Heart (tissue), 3 donors: ENCODE measurements around a stretch of chr5.

DNA sequence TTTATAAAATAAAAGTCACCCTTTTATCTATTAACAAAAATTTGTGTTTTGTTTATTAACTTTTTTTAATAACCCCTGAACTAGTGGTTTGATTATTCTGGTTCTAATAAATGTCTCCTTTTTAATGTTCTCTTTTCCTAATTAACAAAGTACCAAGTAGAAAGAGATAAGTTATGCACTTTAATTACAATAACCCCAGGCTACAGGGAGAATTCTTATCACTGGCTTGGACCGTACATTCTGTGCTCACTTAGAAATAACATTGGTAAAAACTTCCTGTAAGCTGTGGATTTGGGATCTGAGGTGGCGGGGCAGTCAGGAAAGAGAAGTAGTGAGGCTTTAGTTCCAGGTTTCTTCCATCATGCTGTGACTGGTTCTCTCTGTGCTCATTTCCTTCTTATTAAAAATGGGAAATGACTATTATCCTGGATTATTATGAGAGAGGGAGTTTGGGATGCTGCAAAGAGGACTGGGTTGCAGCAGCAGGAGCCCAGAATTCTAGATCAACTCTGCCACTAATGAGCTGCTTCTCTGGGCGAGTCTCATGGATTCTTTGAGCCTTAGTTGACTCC, 142.0 kb downstream of the EGFLAM start:
- RAMPAGE, long total RNA, 2 experiments: no peak in any of the 2 experiments

DNA sequence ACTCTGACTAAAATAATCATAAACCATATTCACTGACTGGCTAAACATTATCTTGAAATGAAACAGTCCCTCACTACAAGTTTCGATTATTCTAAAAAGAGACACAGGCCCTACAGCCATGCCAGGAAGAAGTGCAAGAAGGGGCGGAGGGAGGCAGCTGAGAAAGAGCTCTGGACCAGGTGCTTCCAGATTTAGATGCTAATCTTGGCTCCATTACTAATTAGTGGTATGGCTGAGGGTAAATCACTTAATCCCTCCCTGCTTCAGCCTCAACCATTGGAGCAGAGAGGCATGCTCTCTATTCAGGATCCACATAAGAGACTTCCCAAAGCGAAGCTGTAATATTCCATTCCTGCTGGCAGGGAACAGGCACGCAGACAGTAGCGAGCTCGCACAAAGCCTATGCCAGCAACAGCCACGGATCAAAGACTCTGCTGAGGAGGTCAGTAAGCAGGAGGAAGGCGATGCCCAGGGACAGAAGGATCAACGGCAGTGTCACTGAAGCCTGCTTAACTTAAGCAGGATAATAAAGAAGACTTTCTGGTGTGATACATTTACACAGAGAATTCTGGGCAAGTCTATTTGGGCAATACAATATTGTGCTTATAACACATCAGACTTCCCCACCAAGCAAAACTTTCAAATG, 24.2 kb downstream of the LIFR start:
- RAMPAGE, long total RNA, 2 experiments: no peak in any of the 2 experiments

- RAMPAGE, long total RNA, 2 experiments: no peak in any of the 2 experiments
Observed at GRCh38 chr5:38832441-38833105, 13.2 kb upstream of the OSMR start.

GRCh38 chr5:38891249-38892043, 45.6 kb downstream of the OSMR start:
- RAMPAGE, long total RNA, 2 experiments: no peak in any of the 2 experiments

DNA sequence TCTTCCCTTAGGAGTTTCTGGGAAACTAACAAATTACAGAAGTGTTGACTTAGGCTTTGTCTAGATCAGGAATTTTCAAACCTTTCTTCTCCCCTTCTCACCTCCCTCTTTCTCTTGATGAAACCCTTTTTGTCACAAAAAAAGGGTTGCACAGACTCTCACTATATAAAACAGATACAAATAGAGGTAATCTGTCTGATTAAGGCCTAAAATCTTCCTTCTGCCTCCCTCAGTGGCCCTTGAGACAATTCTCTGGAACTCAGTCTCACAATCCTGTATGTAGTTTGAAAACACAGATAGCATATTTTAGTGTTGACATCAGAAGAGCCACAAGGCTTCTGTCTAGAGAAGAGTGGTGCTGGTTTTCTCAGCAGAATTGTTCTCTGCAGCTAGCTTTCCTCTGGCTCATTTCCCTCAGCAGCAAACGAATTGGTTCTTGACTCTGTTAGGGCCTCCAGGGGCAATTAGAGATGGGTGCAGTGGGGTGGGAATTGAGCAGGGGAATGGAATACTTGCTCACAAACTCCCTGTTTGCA, 79.7 kb downstream of the OSMR start:
- RAMPAGE, long total RNA, 2 experiments: no peak in any of the 2 experiments

DNA sequence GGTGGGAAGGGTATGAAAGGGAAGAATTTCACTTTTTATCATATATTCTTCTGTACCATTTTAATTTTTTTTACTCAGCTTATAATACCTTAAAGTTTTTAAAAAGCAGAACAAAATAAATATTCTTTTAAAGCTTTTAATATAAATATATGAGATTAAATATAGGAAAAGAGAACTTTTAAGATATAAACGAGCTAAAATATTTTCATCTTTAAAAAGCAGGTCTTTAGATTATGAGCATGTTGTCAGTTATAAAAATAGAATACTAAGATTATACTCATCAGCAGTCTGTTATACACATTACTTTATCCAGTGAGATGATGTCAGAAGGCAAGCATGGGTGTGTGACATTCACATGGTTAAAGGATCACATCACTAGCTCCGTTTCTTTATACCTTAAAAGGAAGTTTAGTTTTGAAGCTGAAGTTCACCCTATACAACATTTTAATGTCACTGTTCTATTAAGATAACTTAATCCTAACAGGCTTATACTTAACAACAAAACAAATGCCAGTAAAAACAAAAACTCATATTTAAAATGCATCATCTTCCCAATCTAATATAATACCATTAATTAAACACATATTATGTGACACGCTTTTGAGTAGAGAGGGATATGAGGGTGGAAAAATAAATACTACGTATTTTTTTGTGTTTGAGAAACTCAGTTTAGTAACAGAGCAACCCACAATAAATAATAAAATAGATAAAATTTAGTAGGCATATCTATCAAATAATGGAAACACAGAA, 59.6 kb downstream of the RICTOR start:
- RAMPAGE, long total RNA, 2 experiments: no peak in any of the 2 experiments

- RAMPAGE, long total RNA, 2 experiments: no peak in any of the 2 experiments
Observed at GRCh38 chr5:39067390-39067876, 6.8 kb downstream of the RICTOR start.

DNA sequence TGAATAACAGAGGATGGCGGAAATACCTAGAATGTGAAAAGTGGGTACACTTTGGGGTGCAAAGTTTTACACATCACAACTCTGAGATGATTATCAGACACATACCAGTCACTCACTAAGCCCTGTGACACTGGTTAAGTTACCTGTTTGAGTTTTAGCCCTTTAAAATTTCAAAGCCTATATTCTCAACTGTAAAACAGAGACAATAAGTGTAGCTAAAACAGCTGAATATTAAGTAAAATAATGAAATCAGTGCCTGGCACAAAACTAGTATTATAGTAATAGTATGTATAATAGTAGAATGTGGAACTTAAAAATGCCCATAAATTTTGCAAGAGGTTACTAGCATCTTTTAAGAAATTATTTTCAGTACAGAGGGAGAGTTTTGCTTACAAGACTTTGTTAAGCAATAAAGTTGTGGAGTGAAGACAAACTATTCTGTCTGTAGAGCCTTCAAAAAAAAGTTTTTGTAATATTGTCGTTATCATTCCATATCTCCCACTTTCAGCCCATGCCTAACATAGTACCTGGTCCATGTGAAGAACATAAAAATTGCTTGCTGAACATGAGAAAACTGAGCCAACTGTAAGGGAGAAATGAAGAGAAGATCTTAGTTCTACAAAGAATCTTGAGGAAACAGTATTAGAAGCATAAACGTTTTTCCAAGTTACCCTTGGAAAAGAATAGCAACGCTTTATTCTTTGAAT, 5.2 kb downstream of the RICTOR start:
- RAMPAGE, long total RNA, 2 experiments: no peak in any of the 2 experiments

DNA sequence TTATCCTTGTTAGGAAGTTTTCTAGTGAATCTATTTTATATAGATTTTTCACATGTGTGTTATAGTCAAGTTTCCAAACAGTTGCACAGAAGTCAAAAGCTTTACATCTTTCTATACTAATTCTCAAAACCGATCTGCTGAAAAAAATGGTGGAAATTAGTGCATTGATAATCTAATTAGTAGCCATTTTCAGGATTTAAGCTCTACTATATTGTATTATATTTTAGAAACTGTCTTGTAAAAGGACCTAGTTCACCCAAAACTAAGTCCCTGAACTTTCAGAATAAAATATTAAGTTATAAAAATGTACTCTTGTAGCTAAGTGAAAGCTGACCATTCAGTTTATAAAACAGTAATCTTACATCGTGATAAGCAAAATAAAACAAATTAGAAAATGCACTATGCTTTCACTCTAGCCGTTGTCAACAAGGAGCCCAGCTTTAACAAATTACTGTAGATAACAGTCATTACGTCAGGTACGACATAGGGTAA, 1.5 kb downstream of the RICTOR start:
- RAMPAGE, long total RNA, 2 experiments: no peak in any of the 2 experiments

DNA sequence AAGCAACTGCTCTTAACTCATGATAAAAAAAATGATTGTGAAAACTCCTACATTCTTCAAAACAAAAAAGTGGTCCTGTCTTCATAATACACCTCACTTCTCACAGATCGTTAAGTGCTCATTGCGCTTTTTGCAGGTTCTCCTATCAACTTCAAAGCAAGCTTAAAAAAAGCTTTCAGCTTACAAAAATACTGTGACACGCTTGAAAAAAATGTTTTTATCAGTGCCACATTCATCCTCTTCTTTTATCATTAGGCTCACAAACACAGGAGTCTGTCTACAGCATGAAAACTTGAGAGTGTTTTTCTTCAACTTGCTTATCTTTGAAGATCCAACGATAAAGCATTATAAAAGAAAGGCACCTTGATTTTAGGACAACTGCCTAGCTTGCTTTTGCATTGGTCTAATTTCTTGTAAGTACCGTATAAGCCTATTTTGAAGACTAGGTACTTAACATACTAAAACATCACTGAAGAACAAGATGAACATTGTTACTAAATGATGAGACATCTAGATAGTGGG, 32.3 kb downstream of the FYB1 start:
- RAMPAGE, long total RNA, 2 experiments: no peak in any of the 2 experiments

DNA sequence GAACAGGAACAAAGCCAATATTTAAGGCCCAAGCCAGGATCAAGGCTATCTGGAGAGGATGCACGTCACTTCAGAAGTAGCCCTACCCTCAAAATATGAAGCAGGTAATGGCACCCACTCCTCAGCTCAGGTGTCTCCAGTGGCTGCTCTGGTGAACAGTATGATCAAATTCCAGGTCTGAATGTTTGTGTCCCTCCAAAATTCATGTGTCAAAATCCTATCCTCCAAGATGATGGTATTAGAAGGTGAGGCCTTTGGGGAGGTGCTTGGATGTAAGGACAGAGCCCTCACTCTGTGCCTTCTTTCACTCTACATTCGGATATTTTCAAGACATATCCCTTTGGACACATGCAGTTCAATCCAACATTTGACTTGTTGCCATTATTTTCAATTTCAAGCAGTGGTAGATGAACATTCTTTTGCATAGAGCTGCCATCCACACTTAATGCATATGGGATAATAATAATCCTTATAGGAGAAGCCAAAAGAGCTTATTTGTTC, 44.5 kb upstream of the FYB1 start:
- RAMPAGE, long total RNA, 2 experiments: no peak in any of the 2 experiments

DNA sequence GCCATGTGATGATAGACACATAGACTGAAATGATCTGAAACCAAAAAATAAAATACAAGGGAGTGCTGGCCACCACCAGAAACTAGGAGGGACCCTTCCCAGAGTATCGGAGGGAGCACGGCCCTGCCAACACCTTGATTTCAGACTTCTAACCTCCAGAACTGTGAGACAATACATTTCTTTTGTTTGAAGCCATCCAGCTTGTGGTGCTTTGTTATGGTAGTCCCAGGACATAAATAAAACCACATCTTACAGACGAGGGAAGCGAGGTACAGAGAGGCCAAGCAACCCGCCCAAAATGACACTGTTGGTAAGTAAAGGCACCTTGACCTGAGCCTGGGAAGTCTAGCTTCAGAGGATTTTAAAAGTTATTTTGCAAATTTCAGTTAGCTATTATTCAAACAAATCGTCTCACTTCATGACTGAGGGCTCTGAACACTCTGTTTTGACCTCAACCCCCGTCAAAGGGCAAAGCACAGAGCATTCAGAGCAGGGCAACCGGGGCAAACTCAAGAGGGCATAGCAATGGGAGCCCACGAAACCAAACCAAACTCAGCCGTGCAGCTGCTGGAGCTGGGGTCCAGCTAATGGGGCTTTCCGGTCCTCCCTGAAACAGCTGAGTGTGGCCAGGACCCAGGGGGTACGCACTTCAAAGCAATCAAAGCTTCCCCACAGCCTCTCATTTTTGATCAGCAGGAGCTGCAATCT, 1.8 kb downstream of the C9 start:
- RAMPAGE, long total RNA, 2 experiments: no peak in any of the 2 experiments

DNA sequence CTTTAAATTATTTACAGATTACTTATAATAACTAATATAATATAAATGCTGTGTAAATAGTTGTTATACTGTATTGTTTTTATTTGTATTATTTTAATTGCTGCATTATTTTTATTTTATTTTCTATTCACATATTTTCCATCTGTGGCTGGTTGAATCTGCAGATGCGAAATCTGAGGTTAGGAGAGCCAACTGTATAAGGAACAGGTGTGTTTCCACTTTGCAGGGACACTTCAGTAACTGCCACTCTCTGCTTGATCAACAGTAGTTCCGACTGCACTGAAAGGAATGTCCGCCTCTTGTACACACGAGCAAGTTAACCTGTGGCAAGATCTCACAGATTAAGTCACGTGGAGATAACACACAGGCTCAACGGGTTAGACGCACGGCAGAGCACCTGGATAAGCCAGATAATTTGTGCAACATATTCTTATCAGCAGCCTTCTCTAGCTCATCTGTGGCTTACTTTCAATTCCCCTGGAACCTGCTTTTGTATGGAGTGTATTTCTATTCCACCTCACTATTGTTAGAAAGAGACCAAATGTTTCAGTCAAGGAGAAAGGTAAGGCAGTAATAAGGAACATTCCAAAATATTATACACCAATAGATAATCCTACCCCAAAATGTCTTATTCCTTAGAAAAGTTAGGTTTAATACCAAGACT, 6.3 kb upstream of the C9 start:
- RAMPAGE, long total RNA, 2 experiments: no peak in any of the 2 experiments

- RAMPAGE, long total RNA, 2 experiments: no peak in any of the 2 experiments
Observed at GRCh38 chr5:39447986-39448474, 23.2 kb upstream of the DAB2 start.

DNA sequence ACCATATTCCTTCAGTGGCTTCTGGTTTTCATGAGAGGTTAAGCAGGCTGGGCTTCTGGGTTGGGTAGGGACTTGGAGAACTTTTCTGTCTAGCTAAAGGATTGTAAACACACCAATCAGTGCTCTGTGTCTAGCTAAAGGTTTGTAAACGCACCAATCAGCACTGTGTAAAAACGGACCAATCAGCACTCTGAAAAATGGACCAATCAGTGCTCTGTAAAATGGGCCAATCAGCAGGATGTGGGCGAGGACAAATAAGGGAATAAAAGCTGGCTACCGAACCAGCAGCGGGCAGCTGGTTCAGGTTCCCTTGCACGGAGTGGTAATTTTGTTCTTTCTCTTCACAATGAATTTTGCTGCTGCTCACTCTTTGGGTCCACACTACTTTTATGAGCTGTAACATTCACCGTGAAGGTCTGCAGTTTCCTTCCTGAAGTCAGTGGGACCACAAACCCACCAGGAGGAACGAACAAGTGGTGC, 620.3 kb upstream of the PTGER4 start:
- RAMPAGE, long total RNA, 2 experiments: no peak in any of the 2 experiments

GRCh38 chr5:40388188-40388689, 291.5 kb upstream of the PTGER4 start:
- RAMPAGE, long total RNA, 2 experiments: no peak in any of the 2 experiments

DNA sequence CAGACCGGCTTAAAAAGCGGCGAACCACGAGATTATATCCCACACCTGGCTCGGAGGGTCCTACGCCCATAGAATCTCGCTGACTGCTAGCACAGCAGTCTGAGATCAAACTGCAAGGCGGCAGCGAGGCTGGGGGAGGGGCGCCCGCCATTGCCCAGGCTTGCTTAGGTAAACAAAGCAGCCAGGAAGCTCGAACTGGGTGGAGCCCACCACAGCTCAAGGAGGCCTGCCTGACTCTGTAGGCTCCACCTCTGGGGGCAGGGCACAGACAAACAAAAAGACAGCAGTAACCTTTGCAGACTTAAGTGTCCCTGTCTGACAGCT, 138.1 kb upstream of the PTGER4 start:
- RAMPAGE, long total RNA, 2 experiments: no peak in any of the 2 experiments

- RAMPAGE, long total RNA, 2 experiments: no peak in any of the 2 experiments
Observed at GRCh38 chr5:40616662-40617319, 62.9 kb upstream of the PTGER4 start.

GRCh38 chr5:40623549-40623865, 56.2 kb upstream of the PTGER4 start:
- RAMPAGE, long total RNA, 2 experiments: no peak in any of the 2 experiments

DNA sequence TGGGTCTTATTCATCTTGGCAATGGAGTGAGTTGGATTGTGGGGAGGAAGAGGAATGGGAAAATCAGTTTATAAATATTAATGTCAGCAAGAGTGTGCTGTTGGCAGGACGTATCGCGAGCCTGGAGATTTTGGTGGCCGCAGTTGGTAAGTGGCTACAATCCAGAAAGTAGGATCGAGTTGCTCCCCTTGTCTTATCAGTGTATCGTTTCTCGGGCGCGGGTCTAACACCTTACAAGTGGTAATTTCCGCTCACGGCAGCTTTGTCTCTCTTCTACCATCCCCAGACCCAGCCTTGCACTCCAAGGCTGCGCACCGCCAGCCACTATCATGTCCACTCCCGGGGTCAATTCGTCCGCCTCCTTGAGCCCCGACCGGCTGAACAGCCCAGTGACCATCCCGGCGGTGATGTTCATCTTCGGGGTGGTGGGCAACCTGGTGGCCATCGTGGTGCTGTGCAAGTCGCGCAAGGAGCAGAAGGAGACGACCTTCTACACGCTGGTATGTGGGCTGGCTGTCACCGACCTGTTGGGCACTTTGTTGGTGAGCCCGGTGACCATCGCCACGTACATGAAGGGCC, 1.0 kb downstream of the PTGER4 start:
- RAMPAGE, long total RNA, 2 experiments: no peak in any of the 2 experiments